Neural crest cell (in vitro differentiated cells): ENCODE data around the genes SAMD9L and SLC25A13.

- PRO-cap: no peak
These were observed 7.4 kb downstream of the KRIT1 start for GRCh38 chr7:92238263-92238761.

DNA sequence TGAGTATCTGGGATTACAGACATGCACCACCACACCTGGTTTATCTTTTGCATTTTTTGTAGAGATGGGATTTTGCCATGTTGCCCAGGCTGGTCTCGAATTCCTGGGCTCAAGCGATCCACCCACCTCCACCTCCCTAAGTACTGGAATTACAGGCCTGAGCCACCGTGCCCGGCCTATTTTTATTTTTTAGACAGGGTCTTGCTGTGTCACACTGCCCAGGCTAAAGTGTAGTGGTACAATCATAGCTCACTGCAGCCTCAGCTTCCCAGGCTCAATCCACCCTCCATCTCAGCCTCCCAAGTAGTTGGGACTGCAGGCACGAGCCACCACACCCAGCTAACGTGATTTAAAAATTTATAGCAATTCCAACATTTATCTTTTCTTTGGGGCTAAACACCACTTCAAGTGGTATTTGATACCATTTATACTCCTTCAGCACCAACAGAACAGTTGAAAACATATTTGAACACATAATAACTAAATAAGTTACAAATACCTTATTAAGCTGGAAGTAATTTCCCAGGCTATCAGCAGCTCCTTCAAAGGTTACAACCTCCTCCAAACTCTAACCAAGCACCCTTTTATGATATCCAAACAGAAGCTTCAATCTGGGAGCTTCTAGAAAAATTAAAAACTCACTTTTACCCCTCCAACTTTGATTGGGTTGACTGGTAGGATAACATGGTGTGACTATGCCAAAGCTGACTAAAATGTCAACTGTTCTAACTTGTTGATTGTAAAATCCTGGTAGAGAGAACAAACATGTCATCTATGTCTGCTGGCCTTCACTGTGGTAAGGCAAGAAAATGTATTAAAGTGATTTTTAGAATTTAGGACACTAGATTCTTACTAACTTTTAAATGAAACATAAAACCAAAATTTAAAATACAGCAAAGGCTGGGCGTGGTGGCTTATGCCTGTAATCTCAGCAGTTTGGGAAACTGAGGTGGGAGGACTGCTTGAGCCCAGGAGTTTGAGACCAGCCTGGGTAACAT is 29.9 kb downstream of the RBM48 start:
- PRO-cap: no peak

GRCh38 chr7:92584804-92585429 is 5.3 kb downstream of the FAM133B start:
- PRO-cap: no peak

GRCh38 chr7:92834868-92835877 is 1.2 kb downstream of the CDK6 start:
- PRO-cap: unidirectional peak, minus-strand start at chr7:92835059; bidirectional peak, plus-strand start at chr7:92835681, minus-strand start at chr7:92835643

DNA sequence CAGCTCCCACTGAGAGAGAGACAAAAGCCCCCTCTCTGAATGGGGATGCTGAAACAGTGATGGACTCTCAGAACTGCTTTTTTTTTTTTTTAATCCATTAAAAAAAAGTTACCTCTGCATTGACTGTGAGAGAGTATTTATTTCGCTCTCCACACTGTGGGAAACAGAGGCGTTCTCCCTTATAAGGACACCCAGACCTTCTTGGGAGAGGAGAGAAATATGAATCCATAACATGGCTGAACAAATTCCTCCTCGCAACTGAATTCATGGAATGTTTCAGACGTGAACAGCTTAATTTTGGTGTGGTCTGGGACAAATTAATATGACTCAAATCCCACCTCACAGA is 73.5 kb downstream of the SAMD9 start:
- PRO-cap: no peak

- PRO-cap: no peak
These were observed at the start of gene SAMD9L for GRCh38 chr7:93148038-93148689. SAMD9L (minus strand) TSS chr7:93148385.

- PRO-cap: unidirectional peak, plus-strand start at chr7:93591343; unidirectional peak, plus-strand start at chr7:93591383; unidirectional peak, minus-strand start at chr7:93591769
These were observed 16.9 kb upstream of the CALCR start for GRCh38 chr7:93590951-93592241.

DNA sequence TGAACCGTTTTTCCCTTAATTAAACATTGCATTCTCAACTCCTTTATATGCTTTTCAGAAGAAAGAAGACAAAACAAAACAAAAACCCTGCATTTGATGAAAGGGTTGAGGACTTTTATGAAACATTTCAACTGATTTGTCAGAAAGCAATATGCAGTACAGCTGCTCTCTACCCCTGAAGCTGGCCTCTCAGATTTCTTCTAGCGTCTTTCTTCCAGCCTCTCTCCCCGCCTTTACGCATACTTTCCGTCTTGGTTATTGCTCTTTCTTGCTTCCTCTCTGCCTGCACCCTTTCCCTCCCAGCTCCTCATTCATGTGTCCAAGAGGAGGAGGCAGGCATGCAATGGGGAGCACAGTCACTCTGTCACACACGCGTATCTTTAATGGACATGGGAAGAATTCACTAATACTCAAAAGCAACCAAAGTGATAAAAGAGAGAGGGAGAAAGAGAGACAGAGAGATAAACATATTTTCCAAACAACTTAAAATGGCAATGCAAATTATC is 91.0 kb upstream of the COL1A2 start:
- PRO-cap: bidirectional peak, plus-strand start at position 261 of the sequence, minus-strand start at position 241 of the sequence

GRCh38 chr7:94374045-94374672 is 20.5 kb upstream of the COL1A2 start:
- PRO-cap: no peak

GRCh38 chr7:94375546-94376340 is 19.0 kb upstream of the COL1A2 start:
- PRO-cap: no peak

GRCh38 chr7:94391659-94392051 is 3.0 kb upstream of the COL1A2 start:
- PRO-cap: no peak

- PRO-cap: no peak
These were observed 50.1 kb upstream of the SGCE start for GRCh38 chr7:94706018-94706406.

DNA sequence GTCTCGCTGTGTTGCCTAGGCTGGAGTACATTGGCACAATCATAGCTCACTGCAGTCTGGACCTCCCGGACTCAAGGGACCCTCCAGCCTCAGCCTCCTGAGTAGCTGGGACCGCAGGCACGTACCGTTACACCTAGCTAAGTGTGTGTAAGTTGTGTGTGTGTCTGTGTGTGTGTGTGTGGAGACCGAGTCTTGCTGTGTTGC is 563 bp upstream of the PON2 start:
- PRO-cap: unidirectional peak, minus-strand start at position 73 of the sequence

DNA sequence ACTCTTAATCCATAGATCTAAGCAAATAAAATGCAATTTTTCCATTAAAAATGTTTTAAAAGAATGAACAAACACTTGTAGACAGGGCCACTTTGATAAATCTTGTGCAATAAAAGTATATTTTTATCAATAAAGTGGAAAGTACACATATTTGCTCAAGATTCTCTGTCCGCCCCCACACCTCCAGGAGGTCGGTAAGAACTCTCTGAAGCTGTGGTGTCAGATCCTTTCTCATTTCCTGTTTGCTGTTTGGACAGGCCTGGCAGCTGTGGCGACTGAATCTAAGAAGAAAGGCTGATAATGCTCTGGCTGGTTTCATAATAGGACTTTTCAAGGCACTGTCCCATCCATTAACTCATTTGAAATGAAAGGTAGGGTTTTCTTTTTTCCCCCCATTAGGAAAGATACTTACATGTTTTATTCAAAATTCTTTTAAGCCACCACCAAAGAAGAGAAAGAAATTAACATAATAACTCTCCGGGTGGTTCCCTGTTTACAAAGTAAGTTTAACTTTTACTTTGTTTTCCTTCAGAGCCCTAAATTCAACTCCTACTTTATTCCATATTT is 15.2 kb upstream of the ASB4 start:
- PRO-cap: bidirectional peak, plus-strand start at position 235 of the sequence, minus-strand start at position 207 of the sequence

GRCh38 chr7:95553862-95554469 is 42.4 kb downstream of the PDK4 start:
- PRO-cap: no peak

DNA sequence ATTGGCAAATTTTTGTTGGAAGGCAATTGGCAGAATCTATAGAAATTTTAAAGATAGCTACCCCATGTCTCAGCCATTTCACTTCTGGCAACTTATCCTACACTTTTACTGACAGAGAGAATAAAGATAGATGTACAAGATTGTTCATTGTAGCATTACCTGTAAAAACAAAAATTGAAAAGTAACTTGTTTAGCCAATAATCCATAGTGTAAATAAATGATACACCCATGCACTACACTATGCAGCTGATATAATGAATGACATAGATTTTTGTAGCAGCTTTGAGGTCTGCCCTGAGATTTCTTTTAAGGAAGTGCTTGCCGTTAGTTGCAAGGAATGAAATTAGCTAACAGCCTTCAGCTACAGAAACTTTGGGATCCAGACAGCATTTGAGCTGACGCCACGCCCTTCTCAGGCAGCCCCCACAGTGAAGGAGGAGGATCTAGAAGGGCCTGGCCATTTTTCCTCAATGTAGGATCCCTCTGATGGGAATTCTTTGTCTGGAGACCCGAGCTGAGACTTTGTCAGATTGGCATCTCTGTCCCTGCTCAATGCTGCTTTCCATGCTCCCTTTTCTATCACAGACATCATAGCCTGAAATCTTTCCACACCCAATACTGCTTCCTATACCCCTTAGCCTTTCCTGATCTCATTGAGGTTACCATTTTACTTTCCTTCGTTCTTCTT is 6.1 kb upstream of the PDK4 start:
- PRO-cap: no peak

GRCh38 chr7:95683066-95683279 is 86.7 kb upstream of the PDK4 start:
- PRO-cap: no peak

DNA sequence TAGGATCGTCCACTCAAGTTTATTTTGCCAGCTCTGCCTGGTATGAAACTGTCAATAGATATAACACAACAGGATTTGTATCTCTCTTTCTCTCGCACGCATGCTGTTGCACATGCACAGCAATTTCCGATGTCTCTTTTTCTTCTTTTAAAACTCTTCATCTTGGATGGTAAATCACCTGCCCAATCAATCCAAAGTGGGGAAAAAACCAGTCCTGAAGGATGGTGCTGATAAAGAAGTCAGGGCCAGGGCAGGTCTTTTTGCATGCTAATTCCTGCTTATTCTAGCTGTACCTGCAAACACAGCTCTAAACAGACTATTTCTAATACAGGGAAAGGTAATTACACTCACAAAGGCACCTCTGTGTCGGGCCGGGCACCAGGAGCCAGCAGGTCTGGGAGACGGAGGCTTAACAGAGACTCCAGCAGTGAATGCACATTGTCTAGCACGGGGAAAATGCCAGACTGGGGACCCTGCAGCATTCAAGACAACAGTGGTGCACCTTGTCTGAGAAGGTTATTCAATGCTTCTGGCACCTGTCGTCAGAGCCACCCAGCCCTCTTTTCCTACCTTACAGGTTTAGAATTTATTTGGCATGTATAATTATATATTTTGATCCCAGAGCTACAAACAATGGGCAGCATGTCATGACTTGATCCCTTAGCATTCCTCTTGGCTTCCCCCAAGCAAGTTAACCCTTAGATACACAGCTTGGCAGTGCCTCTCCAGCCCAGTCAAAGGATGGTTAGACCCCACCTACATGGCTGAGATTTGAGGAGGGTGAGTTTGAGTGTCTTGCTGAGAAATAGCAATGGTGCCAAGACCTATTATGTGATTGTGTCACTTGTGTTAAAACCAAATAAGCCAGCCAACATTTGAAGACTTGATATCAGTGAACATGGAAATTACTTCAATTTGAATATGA is 185.2 kb downstream of the SLC25A13 start:
- PRO-cap: no peak

DNA sequence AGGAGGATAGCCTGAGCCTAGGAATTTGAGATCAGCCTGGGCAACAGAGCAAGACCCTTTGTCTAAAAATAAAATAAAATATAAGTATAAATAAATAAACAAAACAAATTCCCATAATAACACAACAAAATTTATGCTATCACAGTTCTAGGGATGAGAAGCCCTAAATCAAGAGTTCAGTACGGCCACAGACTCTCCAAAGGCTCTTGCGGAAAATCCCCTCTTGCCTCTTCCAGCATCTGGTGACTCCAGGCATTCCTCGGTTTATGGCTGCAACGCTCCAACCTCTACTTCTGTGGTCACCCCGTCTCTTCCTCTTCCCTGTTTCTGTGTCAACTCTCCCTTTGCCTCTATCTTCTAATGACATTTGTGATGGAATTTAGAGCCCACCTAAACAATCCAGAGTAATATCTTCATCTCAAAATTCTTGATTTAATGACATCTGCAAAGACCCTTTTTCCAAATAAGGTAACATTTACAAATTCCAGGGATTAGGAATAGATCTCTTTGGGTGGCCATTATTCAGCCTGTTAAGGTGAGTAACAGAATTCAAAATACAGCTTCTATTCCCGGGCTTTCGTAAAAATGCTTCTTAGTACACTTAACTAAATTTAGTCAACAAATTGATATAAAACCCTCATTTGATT is 51.1 kb downstream of the SLC25A13 start:
- PRO-cap: no peak

- PRO-cap: bidirectional peak, plus-strand start at chr7:96321720, minus-strand start at chr7:96321660; bidirectional peak, plus-strand start at chr7:96322219, minus-strand start at chr7:96322033
These were observed at the start of gene SLC25A13 for GRCh38 chr7:96321605-96322569. SLC25A13 (minus strand) TSS chr7:96322098.